ENCODE measurements around a stretch of chr20.

GRCh38 chr20:46066962-46067415, 22.8 kb downstream of the NCOA5 start:
- RAMPAGE, long total RNA: no peak
- RRBS: no CpG with 5 or more reads among the region's 9 CpGs

GRCh38 chr20:46343551-46344087, 20.6 kb downstream of the SLC35C2 start:
- RAMPAGE, long total RNA: no peak
- RRBS: no CpG with 5 or more reads among the region's 14 CpGs

DNA sequence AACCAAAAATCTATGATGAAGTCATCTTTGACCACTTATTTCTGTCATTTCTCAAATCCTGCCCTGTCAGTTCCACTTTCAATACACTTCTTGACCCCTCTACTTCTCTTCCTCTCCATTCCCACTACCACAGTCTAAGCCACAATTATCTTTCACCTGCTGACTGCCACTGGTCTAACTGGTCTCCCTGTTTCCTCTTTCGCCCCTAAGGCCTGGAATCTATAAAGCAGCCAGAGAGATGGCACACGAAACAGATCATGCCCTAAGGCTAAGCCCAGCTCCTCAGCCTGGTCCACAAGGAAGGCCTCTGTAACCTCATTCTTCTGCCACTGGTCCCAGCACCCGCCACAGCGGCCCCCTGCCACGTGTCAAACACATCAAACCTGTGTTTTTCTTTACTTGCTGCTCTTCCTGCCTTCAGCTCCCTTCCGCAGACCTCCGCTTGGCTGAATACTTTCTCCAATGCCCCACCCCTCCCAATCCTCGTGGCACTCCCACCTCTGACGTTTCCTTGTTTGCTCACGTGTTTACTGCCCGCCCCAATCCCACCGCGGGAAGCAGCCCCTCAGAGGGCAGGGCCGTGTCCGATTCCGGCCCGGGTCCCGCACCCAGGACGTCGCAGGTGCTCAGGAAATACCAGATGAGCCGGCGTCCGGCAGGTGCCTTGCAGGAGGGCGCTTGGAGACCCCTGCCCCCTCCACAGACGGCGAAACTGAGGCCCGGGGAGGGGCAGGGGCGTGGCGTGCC, 535 bp downstream of the SLC35C2 start:
- RAMPAGE, long total RNA: no peak
- RRBS: 2% methylated on average over 12 of the region's 29 CpGs

DNA sequence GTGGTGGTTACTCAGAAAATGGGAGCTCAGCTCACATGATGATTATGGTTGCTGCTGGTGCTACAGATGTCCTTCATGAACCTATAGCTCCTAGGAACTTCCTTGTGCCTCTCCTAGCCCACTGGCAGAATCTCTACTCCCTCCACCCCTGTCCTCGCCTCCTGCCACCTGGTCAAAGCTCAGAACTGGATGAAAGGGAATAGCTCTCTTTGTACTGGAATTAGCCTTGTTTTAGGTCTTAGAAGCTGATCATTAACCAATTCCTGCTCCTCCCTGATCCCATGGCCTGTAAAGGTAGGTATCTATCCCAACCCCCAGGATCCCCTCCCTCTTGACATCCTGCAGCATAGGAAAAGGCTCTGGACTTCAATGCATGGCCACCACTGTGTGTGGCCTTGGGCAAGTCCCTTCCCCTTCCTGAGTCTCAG, 44.0 kb downstream of the SLC13A3 start:
- RAMPAGE, long total RNA: no peak
- RRBS: no CpG with 5 or more reads among the region's 1 CpG

- RAMPAGE, long total RNA: no peak
- RRBS: no CpG with 5 or more reads among the region's 4 CpGs
These were observed 71.5 kb upstream of the EYA2 start for GRCh38 chr20:46823170-46823613.

GRCh38 chr20:46991878-46992297, 97.2 kb downstream of the EYA2 start:
- RAMPAGE, long total RNA: no peak
- RRBS: no CpG with 5 or more reads among the region's 11 CpGs

GRCh38 chr20:47205474-47205995, 151.0 kb downstream of the ZMYND8 start:
- RAMPAGE, long total RNA: no peak
- RRBS: no CpG with 5 or more reads among the region's 11 CpGs

DNA sequence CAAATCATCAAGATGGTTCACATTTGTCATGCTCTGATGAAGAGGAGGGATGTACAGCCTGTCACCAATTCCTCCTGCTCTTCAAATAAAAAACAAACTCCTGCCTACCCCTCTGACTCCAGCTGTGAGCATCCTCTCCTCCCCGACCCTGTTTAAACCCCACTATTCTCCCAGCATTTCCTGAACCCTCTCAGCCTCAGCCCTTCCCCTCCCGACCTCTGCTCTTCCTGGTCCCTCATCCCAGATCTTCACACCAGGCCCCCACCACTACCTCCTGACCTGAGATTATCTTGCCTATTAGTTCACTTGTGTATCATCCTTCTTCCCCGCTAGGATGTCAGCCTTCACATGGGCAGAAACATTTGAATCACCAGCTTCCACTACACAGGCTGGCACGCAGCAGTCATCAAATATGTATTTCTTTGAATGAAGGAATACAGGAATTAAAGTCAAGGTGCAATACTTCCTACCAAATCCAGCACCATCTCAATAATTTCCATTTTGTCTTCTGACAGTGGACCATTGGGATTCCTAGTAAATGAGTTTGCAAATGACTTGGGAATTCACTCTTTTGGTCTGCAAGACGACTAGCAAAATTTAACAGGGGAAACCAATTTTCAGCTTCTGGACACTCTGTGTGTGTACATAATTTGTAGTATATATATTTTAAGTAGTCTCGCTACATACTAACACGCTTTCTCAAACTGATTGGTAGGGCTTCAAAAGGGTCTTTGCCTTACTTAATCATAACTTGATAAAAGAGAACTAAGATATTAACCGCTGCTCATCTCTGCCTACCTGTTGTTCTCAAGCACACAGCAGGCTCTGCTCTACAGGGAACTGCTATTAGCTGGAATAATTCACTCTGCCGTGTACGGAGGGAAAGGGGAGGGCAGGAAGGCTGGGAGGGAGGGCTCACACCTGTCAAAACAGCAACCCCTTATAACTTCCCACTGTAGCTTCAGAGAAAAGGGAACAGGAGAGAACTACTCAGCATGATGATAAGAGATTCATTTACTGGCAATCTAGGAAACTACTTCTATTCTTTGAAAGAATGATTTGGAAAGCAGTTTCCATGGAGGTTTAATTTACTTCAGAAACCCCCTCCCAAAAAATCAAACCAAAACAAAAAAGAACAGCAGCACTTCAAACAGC, 75.4 kb downstream of the ZMYND8 start:
- RAMPAGE, long total RNA: no peak
- RRBS: no CpG with 5 or more reads among the region's 10 CpGs

- RAMPAGE, long total RNA: no peak
- RRBS: no CpG with 5 or more reads among the region's 7 CpGs
These were observed 43.6 kb downstream of the ZMYND8 start for GRCh38 chr20:47312870-47313233.

- RAMPAGE, long total RNA: no peak
- RRBS: no CpG with 5 or more reads among the region's 19 CpGs
These were observed 4.1 kb downstream of the ZMYND8 start for GRCh38 chr20:47352056-47353156.

GRCh38 chr20:47354711-47355583, 1.6 kb downstream of the ZMYND8 start:
- RAMPAGE, long total RNA: no peak
- RRBS: no CpG with 5 or more reads among the region's 4 CpGs

DNA sequence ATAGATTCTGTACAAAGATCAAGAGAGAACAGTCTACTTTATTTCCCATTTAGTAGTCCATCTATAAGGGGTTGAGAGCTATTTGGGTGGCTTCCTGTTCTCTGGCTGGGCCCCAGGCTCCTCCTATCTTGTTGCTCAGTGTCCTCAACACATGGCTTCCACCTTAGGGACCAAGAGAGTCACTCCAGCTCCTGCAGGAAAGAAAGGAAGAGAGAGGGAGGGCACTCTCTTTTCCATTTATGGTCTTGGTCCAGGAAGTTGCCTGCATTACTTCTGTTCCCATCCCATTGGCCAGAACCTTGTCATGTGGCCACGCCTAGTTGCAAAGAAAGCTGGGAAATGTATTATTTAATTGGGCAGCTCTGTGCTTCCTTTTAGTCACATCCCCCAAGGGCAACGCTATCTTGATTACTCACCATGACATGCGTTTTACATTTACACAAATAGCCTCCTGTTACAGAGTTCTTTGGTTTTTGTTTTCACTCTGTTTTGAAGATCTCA, 35.5 kb upstream of the ZMYND8 start:
- RAMPAGE, long total RNA: no peak
- RRBS: no CpG with 5 or more reads among the region's 3 CpGs

DNA sequence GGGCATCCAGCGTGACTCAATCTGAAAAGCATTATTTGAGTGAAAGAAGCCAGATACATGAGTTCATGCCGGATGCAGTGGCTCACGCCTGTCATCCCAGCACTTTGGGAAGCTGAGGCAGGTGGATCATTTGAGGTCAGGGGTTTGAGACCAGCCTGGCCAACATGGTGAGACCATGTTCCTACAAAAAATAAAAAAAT, 38.1 kb upstream of the NCOA3 start:
- RAMPAGE, long total RNA: no peak
- RRBS: no CpG with 5 or more reads among the region's 3 CpGs

- RAMPAGE, long total RNA: no peak
- RRBS: no CpG with 5 or more reads among the region's 8 CpGs
These were observed 32.9 kb downstream of the NCOA3 start for GRCh38 chr20:47534503-47535133.

GRCh38 chr20:47662020-47662934, 123.0 kb downstream of the SULF2 start:
- RAMPAGE, long total RNA: no peak
- RRBS: no CpG with 5 or more reads among the region's 13 CpGs

DNA sequence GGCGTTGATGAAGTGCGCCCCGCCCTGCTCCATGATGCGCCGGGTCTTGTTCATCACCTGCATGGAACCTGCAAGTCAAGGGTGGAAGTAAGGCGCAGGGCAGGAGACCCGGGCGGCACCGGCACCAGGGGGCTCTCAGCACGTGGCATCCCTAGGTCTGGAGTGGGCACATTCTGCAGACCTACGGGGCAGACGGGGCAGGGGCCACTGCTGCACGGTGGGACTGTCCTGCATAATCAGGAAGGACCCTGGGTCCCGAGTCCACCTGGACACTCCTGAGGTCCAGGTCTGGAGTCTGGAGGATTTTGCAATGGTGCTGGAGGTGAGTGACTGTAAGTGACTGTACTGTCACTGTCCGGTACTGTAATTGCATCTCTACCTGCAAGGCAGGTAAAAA, 48.4 kb downstream of the SULF2 start:
- RAMPAGE, long total RNA: no peak
- RRBS: 97% methylated on average over 6 of the region's 15 CpGs

GRCh38 chr20:47773376-47773905, 11.8 kb downstream of the SULF2 start:
- RAMPAGE, long total RNA: no peak
- RRBS: no CpG with 5 or more reads among the region's 9 CpGs

DNA sequence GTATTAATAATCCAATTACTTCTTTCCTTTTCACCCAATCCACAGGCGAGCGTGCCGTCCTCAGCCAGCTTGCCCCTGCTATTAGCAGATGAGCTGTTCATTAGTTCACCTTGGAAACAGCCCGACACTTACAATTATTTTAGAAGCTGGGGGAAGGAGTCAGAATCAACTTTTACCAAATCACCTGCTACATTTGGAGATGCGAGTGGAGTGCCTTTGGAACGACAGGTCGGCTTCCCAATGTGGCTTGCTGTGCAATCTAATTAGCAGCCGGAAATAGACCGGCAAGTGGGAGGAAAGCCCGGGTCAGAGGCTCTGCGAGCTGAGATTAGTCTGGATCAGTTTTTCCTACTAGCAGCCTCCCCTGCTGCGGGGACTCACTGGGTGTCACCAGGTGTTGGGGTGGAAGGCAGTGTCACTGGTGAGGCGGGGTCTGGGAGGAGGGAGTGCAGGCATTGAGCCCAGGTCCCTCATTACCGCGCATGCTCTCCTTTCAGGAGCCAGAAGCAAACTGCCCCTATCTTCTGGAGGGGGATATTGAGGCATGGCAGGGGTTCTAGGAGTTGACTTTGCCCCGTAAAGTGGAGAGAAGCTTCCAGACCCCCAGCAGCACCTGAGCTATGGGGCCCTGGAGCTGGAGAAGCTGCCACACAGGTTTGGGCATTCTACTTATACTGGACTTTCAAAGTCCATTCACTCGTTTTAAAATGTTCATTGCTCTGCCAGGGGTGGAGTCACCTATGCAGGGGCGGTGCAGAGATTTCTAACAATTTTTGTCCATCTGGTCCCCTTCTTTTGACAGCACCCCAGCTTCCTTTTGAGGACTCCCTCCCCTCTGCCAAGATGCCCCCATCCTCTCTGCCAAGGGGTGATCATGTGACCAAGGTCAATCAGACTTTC, 11.1 kb downstream of the SULF2 start:
- RAMPAGE, long total RNA: no peak
- RRBS: no CpG with 5 or more reads among the region's 18 CpGs

DNA sequence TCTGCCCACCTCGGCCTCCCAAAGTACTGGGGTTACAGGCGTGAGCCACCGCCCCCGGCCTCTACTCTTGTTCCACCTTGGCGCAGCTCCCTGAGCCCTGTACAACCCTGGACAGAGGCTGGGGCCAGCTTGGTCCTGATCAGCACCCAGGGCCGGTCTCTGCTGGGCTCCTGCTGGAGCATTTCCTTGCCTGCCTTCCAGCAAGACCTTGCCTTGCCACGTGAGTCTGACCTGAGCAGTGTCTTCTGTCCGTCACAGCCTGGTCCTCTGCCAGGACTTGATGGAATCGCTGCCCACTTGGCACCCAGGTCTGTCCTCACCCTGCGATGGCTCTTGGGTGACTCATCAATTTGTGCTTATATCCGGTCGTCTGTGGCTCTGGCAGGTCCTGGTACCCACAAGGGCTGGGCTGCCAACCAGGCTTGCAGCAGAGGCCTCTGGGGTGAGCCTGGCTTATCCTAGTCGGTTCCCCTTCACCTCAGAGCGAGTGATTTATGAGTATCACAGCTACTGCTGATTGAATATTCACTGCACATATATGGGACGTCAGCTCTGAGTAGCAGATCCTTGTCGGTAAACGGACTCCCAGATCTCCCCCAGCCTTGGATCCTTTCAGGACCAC, 10.0 kb upstream of the SULF2 start:
- RAMPAGE, long total RNA: no peak
- RRBS: 55% methylated on average over 3 of the region's 17 CpGs

DNA sequence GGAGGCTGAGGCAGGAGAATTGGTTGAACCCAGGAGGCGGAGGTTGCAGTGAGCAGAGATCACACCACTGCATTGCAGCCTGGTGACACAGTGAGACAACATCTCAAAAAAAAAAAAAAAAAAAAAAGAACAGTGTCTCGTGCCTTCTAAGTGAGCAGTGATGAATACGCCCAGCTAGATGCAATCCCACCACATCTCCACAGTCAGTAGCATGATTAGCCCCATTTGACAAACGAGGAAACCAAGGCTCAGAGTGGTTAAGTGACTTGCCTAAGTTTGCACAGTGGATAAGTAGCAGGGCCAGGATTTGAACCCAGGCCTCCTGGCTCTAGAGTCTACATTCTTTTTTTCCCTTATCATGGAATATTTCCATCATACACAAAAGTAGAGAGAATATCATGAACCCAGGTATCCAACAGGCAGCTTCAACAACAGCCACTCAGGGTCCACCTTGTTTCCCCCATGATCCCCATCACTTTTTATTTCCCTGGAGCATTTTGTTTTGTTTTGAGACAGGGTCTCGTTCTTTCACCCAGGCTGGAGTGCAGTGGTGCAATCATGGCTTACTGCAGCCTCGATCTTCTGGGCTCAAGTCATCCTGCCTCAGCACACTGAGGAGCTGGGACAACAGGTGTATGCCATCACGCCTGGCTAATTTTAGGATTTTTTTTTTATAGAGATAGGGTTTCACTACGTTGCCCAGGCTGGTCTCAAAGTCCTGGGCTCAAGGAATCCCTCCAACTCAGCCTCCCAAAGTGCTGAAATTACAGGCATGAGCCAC, 180.2 kb downstream of the PREX1 start:
- RAMPAGE, long total RNA: no peak
- RRBS: no CpG with 5 or more reads among the region's 8 CpGs

Measured in epithelial cell of proximal tubule (primary cell).